Cardiac ventricle fibroblast (primary cell): ENCODE data around the gene PSMD1.

- RAMPAGE, long total RNA = no peak
These were observed 58.1 kb downstream of the SLC16A14 start for GRCh38 chr2:230010488-230011178.

DNA sequence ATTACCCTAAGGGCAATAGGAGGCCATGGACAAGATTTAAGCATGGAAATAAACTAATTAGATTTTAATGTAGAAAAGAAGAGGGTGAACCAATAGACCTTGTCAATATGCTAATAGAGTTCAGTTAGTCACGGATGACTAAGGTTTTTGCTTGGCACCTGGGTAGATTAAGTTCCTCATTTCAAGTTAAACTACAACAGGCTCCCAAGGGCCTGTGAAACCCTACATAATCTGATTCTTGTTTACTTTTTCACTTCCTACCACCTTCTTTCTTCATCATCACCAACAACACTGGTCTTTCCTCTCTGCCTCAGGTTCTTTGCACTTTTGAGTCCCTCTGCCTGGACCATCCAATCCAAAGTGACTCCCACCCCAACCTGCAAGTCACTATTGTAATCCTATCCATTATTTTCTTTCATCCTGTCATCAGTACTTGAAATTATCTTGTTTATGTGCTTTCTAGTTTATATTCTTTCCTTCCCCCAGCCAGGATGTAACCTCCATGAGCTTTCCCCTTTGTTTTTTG is 14.7 kb downstream of the SP110 start:
- RAMPAGE, long total RNA = no peak

DNA sequence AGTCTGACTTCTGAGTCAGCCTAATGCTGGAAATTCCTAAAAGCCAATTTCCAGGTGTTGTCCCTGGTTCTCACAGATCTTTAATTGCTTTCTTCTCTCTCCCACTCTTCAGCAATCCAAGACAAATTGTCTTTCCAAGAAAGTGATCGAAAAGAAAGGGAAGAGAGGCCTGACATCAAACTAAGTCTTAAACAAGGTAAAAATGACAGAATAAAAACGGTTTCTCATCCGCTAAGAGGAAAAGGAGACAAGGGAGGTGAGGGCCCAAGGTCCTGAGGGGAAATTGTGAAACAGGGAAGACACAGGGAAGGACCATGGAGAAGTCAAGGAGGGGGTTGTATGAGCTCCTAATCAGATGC is 34.5 kb downstream of the SP140L start:
- RAMPAGE, long total RNA = no peak

DNA sequence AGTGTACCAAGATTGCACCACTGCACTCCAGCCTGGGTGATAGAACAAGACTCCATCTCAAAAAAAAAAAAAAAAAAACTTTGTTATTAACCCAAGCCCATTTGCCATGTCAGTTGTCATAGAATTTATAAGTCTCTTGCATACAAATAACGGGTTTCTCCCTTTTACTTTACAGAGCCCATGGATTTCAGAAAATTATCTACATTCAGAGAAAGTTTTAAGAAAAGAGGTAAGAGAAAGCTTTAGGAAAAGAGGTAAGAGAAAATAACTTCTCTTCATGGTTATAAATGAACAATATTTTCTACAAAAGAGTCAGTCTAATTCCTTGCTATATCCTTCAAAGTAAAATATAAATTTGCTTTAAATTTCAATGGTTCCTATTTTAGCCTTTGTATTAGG is 50.1 kb downstream of the SP100 start:
- RAMPAGE, long total RNA = no peak

DNA sequence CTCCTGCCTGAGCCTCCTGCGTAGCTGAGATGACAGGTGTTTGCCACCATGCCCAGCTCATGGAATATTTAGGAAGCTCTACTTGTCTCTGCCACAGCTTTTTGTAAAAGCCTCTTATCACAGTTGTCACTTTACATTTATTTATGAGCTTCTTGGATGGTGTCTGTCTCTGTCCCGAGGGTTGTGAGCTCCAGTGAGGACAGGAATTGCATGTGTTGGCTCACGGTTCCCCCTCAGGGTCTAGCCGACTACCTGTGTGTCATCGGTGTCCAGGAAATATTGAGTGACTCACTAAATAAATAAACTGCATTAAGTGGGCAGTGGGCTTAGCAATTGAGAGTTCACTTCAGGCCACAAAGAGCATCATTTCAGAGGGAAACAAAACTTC is 27.9 kb upstream of the CAB39 start:
- RAMPAGE, long total RNA = no peak

- RAMPAGE, long total RNA = no peak
These were observed 16.6 kb downstream of the CAB39 start for GRCh38 chr2:230729271-230729635.

DNA sequence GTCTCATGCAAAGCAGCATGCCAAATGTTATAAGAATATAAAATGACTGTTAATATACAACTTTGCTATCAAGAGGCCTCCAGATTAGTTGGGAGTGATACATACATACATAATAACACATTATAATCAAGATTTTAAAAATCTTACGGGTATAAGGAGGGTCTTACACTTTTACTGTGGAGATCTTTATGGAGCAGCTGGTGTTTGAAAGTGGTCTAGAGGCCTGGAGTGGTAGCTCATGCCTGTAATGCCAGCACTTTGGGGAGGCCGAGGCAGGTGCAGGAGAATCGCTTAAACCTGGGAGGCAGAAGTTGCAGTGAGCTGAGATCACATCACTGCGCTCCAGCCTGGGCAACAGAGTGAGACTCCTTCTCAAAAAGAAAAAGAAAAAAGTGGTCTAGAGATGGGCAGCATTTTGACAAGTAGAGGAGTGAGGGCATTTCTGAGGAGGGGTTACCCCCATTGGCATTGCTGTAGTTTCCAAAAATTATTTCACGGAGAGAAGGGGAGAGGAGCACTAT is 34.3 kb downstream of the CAB39 start:
- RAMPAGE, long total RNA = no peak

DNA sequence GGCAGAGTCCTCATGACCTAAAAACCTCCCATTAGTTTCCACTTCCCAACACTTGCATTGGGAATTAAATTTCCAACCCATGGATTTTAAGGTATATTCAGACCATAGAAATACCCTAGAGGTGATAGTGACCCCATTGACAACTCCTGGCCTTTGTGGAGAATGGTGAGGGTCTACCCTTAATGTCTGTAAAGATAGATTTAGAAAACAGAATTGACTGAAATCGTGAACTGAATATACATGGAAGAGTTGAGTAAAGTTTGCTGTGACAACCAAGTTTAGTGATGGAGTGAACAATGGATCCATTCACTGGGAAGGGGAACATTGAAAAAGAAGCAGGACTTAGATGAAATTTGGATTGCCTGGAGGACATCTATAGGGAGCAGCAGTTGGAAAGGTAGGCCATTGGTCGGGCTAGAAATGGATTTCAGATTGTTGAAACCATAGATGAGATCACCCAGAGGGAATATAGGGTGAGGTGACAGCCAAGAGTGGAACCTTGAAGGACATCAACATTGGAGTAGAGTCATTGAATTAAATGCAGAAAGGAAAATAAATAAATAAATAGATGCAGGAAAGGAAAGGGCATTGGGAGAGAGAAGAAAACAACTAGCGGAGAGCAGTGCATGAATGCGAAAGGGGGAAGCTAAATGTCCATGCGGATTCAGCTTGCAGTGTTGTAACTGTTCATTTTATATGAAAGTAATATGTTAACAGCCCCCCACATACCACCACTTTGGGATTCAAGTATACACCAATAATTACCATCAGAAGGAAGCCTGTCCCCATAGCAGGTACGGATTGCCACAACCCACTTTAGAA is 40.1 kb downstream of the CAB39 start:
- RAMPAGE, long total RNA = no peak

DNA sequence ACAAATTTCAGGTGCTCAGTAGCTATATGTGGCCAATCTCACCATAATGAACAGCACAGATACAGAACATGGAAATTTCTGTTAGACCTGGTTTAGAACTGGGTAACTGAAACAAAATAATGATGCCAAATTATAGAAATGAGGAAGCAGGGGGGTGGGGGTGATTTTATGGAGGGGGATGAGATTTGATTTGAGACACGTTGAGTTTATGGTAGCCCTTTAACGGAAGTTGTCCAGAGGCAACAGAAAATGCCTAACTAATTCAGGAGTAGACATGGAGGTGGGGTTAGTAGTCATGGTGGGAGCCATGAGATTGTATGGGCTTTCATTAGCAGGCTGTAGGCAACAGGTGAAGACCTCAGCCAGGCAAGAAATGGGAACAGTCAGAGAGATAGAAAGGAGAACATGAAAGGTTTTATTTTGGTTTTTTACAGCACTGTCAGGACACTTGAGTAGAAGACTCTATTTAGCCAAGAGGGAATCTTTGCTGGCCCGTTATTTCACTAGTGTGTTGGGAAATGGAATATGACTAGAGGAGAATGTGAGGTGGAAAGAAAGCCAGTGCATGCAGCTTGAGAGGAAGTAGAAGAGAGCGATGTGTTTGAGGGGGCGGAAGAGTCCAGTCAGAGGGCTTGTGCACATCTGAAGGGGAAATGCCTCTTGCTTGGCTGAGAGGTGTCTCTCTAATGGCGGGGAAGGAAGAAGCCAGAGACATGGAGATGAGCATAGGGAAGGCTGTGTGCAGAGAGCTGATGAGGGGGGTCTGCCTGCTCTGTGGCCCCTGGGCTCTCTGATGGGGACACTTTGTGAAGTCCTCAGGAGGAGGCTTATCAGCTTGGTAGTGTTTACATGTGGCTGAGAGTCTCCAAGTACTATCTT is 67.1 kb upstream of the ITM2C start:
- RAMPAGE, long total RNA = no peak

DNA sequence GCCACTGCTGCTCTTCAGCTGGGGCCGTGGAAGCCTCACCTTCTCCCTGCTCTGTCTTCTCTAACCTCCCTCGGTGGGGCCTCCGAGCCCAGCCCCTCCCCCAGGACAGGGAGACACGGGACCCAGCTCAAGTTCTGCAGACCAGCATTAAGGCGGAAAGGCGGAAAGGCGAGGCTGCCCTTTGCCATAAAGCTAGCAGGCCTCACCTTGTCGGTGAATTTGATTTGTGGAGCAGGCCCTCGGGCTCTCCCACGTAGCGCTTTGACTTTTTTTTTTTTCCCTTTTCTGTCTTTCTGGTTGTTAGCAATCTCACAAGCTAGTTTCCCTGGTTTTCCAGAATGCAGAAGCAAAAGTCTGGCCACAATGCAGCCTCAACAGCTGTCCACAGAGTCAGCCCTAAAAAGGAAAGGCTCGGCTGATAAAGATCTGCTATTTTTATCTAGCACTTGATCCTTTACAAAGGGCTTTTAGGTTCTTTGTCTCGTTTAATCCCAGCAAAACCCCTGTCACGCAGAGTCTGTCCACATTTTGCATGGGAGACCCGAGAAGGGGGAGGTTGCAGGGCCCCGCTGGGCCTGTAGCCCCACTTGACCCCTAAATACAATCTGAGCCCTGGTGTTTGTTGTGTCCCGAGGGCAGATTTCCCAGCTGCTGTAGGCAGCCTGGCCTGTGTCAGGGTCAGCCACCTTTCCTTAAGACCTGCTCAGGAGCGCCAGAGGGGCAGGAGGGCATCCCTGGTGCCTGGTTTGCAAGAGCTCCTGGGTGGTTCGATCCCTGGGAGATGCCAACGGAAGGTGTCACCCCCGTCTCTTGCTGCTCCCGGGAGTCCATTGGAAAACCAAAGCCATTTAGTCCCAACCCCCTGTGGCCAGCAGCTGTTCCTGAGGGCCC is 6.1 kb downstream of the ITM2C start:
- RAMPAGE, long total RNA = no peak

DNA sequence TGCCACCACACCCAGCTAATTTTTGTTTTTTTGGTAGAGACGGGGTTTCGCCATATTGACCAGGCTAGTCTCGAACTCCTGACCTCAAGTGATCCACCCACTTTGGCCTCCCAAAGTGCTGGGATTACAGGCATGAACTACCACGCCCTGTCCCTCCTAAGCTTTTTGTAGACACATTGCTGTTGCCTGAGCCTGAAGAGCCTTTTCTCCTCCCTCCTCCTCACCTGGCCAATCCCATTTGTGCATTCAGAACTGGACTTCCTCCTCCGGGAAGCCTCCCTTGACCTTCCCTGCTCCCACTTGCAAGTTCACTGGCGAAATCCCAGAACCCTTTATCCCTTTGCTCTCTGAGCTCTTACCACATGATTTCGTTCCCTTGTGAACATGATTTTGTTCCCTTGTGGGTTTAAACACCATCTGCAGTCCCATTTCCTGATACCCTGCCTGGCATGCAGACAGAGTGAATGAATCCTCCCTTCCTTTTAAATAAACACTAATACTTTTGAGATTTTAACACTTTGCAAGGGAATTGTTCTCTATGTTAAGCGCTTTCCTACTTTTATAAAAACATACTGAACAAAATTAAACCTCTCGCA is 2.7 kb downstream of the C2orf72 start:
- RAMPAGE, long total RNA = no peak

DNA sequence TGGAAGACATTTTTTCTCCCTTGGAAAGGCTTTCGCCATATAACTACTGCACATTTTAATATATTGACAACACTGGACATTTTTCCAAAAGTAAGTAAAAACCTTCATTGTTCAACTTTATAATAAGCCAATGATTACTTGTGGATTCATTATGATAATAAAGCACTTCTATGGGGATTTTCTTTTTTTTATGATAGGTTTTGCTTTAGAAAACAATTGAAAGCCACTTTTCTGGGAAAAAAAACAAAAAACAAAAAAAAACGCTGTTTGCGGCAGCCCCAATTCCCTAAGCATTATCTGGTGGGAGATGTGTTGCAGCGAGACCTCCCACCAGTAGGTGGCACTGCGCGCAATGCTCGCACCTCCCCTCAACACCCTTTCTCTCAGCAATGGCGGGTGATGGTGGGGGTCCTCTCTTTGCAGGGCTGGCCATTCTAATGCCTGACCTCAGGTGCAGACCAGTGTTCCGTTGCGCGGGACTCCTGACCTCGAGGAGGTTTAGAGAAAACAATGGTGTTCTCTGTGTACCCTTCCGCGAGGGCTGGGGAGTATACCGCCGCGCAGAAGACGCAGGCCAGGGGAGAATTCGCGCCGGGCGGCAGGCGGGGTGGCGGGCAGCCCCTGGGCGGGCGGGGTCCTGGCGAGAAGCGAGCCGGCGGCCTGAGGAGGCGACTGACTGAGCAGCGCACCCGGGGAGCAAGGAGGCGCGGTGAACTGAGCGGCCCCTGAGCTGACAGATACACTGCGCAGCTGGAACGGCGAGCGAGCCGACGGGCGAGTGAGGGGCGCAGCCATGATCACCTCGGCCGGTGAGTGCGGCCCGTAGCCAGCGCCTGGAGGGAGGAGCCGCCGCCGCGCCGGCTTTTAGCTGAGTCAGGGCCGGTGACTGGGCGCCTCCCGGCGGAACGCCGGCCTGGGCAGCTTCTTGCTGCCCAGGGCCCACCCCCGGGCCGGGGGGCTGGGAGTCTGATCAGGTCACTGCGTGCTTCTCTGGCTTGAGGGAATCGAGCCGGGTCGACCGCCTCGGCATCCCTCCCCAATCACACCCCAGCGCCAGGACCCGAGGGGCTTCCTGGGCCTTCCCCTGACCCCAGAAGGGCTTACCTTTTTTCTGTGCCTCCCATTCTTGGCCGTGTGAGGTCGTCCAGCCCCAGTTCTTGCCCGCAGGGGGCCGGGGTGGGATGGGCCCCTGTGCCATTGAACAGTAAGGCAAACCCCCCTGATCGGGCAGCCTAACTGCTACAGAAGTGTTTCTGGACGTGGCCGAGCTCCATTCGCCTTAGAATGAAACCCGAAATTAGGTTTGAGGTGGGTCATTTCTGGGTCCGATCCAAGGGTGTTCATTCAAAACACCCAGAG is at the start of gene PSMD1:
Gene PSMD1 (plus strand): TSS at position 635 of the 1,359 bp plus-strand sequence.
- RAMPAGE, long total RNA = start-site peak on the plus strand centred at position 662 of the sequence, 61 bp wide, 1,816 and 418 reads in 2 replicates

- RAMPAGE, long total RNA = no peak
These were observed 16.6 kb upstream of the ARMC9 start for GRCh38 chr2:231181778-231182196.

- RAMPAGE, long total RNA = no peak
These were observed 13.9 kb downstream of the ARMC9 start for GRCh38 chr2:231212227-231212739.

DNA sequence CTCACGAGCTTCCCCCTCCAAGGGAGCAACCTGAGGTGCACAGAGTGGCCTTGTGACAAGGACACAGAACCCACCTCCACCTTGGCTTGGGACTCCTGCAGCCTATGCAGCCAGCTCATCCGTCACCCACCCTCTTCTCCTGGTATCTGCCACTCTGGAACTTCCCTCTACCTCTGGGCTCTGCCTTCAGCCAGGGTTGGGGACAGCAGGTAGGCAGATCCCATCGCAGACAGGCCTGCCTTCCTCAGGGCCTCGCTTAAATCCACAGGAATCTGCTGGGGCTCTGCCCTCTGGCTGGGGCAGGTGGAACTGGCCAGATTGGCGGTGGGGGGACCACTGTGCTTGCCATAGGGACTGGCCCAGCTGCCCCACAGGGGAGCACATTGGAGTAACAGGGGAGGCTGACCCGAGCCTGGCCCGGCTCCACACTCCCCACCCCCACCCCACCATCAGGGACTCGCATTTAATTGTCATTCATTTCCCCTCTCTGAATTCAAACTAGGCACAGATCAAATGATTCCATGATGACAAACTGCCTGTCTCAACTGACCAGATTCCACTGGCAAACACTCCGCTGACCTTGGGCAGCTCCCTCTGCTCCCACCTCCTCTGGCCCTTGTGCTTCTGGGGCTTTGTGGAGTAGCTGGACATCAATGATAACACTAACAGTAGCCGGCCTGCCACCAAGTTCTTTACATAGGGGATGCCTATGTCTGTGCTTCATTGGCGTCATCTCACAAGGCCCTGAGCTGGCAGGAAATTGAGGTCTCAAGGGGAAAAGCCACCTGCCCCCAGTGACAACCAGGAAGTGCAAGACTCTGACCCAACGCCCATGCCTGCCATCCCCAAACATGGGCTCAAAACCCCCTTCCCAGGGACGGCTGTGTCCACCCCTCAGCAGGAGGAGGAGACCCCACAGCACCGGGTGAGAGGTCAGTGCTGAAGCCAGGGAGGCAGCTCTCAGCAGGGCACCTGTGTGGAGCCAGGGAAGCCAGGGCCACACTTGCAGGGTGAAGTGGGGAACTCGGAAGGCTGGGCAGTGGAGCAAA is 2.2 kb upstream of the B3GNT7 start:
- RAMPAGE, long total RNA = no peak

DNA sequence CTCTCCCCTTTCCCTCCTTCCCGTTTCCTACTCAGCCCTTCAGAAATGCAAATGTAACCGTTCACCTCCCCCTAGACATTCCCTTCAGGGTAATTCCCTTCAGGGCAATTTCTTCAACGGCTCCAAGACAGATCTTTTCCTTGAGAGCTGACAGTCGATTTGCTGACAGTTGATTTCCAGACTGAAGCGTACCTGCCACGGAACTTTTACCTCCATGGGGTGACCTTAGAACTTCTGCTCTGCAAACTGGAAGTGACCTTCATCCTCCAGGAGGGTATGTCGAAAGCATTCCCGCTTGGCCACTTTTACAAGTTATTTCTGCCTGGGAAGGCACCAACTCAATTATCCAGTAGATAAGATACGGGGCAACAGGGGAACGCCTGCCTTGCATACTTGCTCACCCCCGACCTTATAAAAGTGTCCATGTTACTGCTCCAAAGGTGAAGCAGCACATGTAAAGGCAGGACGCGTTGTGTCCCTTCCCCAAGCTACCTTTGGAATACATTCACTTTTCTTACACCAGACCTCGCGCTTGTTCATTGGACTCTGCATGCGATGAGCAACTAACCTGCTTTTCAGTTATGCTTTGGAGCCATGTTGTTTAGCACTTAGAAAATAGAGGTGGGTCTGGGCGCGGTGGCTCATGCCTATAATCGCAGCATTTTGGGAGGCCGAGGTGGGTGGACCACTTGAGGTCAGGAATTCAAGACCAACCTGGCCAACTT is 18.6 kb downstream of the B3GNT7 start:
- RAMPAGE, long total RNA = no peak

- RAMPAGE, long total RNA = no peak
These were observed 9.6 kb downstream of the NCL start for GRCh38 chr2:231454431-231455320.

GRCh38 chr2:231612756-231612945 is 20.0 kb downstream of the TEX44 start:
- RAMPAGE, long total RNA = no peak

- RAMPAGE, long total RNA = no peak
These were observed 46.3 kb upstream of the PTMA start for GRCh38 chr2:231661890-231662645.

DNA sequence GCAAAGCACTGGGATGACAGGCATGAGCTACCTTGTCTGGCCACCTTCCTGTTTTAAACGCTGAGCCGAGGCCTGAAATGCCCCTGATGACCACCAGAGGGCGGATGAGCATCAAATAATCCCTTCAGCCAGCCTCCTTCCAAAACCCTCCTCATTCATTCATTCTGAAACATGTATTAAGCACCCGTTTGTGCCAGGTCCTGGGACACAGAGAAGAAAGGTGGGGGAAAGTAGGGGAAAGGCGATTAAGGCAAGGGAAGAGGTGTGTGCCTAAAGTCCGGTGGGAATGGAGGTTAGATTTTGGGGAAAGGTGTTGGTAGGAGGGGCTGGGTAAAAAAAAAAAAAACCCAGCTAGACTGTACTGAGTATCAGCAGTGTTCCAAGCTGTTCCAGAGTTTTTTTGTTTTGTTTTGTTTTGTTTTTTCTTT is 30.6 kb upstream of the PTMA start:
- RAMPAGE, long total RNA = no peak